Mesenchymal stem cell of Wharton's jelly (primary cell): ENCODE measurements around a stretch of chr18.

DNA sequence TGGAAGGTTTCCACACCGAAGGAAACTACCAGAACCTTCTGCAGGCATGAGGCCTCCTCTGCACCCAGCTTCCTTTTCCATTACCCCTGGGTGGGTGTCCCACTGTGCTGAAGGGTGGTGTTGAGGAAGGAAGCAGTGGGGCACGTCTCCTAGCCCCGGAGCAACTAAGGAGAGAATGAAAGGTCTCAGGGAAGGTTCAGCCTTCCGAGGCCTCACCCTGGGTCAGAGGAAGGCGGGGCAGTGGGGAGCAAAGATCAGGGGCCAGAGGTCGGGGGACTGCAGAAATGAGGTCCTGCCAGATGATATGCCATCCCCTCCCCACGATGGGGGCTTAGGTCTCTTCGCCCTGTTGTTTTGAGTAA is 153.5 kb upstream of the SMAD2 start:
- CAGE, long polyA plus RNA, result no peak

- CAGE, long polyA plus RNA, result no peak
These were observed 176.4 kb upstream of the SMAD2 start for GRCh38 chr18:48106773-48107400.

DNA sequence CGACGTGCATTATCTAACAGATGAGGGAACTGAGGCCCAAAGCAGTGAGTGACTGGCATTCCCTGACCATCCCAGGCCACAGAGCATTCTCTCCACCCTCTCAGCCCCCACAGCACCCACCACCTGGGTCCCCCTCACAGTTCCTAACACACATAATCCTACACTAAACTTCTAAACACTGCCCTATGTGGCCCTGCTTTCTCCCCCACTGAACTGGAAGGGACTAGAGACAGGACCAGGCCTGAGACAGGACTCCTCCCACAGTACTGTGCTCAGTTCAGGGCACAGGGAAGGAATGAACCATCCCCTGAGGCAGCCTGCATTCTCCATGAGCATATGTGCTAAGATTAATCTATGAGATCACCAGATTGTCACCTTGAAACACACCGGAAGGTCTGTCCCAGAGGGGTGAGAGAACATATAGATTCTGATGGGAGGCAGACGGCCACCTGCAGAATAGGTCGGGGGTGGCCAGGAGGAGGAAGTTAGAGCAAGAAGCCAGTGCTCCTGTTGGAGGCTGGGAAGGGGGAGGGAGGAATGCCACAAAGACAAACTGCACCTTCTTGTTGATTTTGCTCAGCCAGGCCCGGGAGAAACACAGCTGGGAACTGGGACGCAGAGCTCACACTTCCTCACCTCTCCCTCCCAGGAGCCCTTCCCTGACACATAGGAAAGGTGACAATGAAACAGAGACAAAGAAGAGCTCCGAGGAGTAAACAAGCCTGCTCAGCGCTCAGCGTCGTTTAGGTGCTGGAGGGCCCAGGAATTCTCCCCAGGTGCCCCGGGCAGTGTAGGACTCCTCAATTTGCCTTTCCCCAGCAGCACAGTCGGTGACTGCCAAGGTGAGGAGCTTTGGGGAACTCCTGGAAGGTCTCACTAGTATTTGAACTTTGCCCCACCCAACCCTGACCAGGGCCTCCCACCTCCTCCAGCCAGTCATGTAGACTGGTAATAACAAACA is 52.1 kb downstream of the ZBTB7C start:
- CAGE, long polyA plus RNA, result no peak

GRCh38 chr18:48441249-48441674 is 32.1 kb upstream of the ZBTB7C start:
- CAGE, long polyA plus RNA, result no peak

DNA sequence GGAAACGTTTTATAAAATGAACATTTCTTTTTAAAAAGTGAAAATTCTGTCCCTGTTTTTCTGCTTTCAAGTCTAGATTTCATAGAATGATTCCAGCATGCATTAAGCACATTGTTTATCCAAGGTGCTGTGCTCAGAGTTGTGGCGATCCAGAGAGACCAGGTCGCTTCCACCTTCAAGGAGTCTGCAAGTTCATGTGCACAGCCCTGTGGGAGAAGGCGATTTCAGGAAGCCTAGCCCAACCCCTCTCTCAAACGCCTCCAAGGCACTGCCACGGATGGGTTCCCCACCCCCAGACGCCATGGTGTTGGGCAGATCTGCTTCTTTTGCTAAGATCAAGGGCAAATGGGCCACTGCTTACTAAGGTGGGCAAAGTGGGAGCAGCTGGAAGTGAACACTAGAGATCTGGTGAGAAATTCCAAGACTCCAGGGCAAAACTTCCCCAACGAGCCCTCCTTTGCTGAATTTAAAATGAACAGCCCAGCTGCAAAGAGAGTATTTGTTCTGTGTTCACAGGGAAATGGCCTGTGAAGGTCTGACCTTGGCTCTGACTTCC is 45.0 kb upstream of the ZBTB7C start:
- CAGE, long polyA plus RNA, result no peak

DNA sequence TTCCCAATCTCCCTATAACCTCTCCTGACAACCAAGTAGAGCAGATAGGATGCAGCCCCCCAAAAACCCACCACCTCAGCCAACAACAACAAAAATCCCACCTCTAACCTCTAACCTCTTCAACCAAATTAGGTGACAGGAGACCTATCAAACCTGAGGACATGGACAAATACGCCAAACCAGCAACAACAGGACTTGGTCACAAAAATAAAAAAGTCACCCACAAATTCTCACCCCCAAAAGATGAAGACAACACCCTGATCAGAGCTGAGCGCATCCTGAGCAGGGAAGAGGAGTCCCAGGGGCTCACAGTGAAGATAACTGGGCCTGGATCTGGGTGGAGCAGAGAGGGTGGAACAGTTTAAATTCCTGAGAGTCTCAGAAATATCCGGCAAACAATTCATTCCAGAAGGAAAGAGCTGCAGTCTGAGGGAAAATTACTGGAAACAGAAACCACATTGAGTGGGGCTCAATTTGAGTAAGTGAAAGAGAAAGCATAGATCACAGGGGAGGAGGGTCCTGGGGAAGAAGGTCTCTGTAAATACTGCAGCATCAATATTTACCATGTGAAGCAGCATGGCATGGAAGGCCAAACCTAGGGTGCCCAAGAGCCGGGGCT is 61.2 kb upstream of the ZBTB7C start:
- CAGE, long polyA plus RNA, result no peak

- CAGE, long polyA plus RNA, result no peak
These were observed 7.5 kb downstream of the CTIF start for GRCh38 chr18:48546078-48546883.

GRCh38 chr18:48662239-48662718 is 123.4 kb downstream of the CTIF start:
- CAGE, long polyA plus RNA, result no peak

GRCh38 chr18:48666424-48667206 is 127.8 kb downstream of the CTIF start:
- CAGE, long polyA plus RNA, result no peak

DNA sequence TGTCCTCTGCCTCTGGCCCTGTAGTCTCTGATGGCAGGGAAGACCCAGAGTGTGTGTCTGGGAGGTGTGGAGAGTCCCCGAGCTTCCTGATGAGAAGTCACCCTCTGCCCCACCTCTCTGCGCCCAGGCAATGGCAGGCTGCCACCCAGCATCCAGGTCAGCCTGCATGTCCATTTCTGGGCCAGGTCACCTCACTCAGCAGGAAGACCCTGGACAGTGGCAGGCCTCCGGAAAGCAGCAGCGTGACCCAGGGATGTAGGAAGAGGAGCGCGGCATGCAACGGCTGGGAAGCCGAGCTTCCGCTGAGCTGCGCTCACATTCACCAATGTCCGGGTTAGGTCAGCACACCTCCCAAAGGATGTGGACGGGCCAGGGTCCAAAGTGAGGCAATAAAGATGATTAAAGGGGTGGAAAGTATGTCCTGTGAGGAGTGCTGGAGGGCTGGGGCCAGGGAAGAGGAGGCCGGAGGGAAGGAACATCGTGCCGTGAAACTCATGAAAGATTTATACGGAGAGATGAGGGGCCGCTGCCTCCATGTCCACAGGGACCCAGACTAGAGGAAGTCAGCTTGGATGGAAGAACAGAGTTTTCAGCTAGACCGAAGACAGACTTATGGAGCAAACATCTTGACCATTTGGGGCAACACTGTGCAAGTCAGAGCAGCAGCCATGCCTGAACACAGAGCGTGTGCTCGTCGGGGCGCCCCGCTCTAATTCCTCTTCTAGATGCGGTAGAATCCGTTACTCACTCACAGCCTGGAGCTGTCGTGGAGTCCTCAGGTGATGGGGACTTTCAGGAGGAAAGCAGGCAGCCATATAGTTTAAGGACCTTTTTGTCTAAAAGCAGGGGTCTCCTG is 174.6 kb downstream of the CTIF start:
- CAGE, long polyA plus RNA, result no peak

DNA sequence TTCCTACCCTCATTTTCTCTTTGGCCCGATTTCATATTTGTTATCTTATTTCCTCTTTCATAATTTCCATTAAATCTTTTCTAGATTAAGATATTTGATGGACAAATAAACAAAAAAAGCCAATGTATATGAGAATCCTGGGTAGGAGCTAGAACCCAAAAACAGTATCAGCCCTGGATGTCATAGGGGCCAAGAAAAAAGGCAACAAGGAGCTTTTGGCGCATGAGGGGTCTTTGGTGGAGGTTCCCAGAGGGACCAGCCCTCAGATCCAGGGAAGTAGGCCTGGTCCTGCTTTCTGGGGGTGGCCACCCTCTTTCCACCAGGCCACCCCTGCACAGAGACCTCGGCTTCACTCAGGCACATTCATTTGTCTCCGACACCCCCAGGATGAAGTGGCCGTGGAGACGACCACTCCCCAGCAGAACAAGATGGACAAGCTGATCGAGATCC is 189.7 kb downstream of the SMAD7 start:
- CAGE, long polyA plus RNA, result no peak

DNA sequence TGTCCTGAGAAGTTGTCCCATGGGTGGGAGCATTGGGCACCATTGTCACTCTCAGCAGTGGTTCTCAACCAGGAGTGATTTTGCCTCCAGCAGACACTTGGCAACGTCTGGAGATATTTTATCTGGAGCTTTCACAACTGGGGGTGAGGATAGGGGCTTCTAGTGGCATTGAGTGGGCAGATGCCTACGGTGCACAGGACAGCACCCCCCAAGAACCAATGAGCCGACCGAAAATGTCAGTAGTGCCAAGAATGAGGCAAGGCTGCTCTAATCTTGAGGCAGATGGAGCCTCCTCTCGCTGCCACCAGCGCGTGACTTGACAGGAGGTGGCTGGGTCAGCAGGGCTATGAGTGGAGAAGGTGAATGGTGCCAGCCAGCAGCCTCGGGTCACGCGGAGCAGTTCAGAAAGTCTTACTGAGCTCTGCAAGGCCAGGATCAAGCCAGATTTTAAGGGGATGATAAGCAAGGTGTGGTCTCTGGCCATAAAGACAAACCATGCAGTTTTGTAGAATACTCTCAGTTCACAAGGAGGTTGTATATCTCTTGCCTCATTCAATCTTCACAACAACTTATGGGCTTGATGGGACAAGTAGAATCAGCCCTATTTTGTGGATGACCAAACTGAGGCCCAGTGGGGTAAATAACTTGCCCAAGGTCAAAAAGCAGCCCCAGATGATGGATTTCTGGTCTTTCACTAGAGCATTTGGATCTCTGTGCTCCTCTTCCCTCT is 151.9 kb downstream of the SMAD7 start:
- CAGE, long polyA plus RNA, result no peak

DNA sequence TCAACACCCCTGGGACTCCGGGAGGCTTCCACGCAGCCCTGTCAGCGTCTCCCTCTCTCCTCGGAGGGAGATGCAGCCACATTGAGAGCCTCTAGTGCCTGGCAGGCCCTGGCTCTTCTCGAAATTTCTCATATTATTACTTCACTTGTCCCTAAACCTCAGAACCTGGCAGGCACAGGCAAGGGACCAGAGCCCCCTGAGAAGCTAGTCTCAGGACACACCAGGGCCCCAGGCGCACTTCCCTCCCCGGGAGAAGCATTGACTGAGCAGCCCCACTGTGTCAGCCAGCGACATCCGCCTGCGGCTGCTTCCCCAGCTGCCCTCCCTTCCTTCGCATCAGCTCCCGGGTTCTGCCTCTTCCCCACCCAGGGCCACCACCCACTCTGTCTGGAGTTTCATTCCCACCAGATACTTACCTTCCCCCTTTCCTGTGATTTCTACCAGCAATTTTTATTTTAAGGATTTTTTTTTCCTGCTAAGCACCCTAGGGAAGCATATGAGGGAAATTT is 99.3 kb downstream of the SMAD7 start:
- CAGE, long polyA plus RNA, result no peak

GRCh38 chr18:48859639-48860784 is 90.8 kb downstream of the SMAD7 start:
- CAGE, long polyA plus RNA, result no peak

- CAGE, long polyA plus RNA, result no peak
These were observed 11.5 kb downstream of the SMAD7 start for GRCh38 chr18:48938803-48940081.

- CAGE, long polyA plus RNA, result no peak
These were observed 5.3 kb downstream of the SMAD7 start for GRCh38 chr18:48945391-48945869.

- CAGE, long polyA plus RNA, result no peak
These were observed 259 bp downstream of the SMAD7 start for GRCh38 chr18:48950654-48950758.

DNA sequence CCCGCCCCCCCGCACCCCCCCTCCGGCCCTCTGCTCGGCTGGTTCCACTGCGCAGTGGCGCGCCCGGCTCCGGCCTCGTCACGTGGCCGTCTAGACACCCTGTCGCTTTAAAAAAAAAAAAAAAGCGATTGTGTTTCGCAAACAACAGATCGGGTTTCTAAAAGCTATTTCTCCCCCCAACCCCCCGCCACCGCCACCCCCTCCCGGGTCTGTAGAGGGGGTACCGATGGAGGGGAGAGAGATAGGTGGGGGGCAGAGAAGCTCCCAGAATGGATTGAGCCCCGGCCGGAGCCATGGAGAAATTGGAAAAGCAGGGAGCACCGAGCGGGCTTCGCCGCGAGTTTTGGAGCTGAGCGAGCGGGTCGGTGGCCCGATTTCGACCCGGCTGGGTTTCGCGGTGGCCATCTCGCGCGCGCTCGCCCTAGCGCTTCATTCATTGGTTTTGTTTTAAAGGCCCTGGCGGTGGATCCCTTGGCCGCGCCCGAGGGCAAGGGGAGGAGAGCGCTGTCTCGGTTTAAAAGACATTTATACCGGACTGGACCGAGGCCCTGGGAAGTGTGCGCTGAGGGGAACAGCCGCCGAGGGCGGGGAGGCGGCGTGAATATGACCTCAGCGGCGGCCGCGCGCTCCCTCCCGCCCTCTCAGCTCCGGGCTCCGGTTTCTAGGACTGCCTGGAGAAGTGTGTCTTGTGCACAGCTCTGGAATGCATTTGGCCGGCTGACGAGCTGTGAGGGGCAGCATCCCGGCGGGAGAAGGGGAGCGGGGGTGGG is 1.6 kb upstream of the SMAD7 start:
- CAGE, long polyA plus RNA, result no peak

DNA sequence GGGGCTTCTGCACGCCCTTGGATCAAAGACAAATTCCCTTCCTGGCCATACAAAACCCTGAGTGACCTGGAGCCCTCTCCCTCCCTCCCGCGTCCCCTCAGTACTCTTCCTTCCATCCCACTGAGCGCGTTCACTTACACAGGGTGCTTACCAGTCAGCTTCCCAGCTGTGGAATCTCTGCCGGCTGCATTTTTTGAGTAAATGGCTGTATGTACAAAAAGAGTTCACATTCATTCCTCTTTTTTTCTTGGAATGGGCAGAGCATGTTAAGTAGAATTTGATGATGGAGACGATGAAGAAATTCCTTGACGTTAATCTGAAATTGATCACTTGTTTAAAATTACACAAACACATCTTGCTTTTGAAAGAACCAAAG is 12.1 kb upstream of the SMAD7 start:
- CAGE, long polyA plus RNA, result no peak

- CAGE, long polyA plus RNA, result no peak
These were observed 25.3 kb upstream of the SMAD7 start for GRCh38 chr18:48975650-48976841.